Neural cell (in vitro differentiated cells): ENCODE measurements around the gene PROKR1.

DNA sequence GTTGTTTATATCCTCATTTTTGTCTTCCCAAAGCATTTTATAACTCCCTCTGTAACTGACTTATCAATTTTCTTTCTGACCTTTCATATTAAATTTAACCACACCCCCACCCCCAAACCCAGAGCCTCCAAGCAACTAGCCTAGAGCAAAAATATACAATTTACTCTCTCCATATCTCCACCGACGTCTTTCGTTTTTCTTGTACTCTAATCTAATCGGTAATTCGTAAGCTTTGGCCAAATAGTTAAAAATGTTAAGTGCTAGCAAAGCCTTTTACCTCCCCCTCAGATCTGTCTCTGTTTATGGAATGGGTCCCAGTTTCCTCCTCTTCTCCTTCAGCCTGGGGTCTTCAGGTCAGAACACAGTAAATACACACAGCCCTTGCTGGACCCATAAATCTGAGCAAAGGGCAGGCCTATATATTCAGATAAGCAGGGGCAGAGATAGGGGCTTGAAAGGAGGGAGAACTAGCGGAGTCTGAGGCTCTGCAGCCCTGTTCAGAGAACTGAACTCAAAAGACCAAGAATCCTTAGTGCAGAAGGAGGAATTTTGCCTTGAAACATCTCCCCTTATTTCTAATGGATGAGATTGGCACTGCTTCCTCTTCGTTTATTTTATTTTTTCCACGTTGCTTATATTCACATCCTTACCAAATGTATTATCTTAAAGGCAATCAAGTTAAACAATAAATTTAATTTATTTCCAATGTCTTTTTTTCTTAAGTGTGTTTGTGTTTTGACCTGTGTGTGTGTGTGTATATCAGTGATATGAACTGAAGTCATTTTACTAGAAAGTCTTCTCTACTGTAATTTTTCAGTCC, 267.5 kb downstream of the MEIS1 start:
- RAMPAGE, long total RNA, result no peak

DNA sequence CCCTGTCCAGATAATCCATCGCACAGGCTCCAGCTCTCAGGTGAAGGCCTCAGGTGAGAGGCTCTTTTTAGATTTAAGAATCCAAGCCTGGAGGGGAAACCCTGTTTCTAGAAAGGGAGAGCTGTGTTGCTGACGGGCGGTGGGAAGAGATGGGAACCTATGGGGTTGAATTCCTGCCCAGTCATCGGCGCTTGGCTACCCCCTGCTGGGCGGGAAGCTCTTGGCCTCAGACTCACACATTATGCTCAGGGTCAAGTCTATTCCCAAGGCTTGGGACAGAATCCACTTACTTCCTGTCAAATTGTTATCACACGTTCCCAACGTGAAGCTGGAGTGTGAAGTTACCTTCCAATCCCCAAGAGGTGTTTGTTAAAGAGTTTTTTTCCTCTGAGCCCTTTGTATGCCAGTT, 181.9 kb upstream of the ETAA1 start:
- RAMPAGE, long total RNA, result no peak

DNA sequence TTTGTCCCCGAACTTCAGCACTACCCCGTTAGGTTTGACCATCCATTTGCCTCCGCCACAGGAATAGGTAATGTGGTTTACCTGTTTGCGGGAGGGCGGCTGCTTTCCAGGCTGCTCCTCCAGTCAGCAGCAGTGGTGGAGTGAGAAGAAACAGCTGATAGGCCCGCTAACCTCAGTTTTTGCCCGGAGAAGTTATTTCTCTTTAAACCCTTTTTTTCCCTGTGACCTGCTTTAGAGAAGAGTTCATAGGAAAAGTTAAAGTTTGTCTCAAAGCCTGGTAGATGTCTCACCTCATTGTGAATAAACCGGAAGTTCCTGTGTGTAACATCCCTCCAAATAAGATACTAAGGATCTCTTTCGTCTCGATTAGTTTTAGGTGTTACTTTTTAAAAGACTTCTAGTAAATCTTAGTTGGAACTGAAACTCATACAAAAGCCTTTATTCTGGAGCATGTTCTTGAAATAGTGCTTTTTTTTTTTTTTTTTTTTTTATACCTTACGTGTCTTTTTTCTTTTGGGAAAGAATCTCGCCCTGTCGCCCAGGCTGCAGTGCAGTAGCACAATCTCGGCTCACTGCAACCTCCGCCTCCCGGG, 802 bp downstream of the ETAA1 start:
- RAMPAGE, long total RNA, result start-site peak on the minus strand centred at position 144 of the sequence, 6 bp wide, 23 and 18 reads in 2 replicates

GRCh38 chr2:67463715-67464356, 66.7 kb downstream of the ETAA1 start:
- RAMPAGE, long total RNA, result no peak

GRCh38 chr2:67877361-67877666, 185.5 kb downstream of the C1D start:
- RAMPAGE, long total RNA, result no peak

DNA sequence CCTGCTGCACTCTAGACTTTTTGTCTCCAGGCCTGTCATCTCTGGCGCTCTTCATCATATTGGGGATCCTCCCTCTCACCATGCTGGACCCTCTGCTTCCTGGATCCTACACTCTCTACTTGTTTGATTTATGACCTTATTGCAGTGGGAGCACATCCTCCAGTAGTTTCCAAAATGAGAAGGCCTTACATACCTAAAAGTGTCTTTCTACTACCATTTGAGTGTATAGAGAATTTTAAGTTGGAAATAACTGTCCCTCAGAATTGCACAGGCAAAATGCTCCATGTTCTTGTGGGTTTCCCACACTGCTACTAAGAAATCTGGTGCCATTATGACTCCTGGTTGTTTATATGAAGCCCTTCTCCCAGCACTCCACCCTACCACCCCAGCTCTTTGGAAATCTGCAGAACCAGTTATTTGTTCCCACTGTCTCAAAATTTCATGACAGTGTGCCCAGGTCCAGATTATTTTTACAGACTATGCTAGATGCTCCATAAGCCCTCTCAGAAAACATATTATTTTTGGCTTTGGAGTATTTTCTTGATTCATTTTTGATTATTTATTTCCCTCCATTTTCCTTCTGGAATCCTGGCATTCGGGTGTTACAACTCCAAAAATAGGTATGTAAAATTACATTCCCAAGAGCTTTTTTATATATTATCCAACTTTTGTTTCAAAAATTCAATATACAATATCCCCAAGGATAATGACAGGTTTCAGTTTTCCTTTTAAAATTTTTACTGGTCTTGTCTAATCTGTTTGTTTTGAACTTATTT, 25.5 kb downstream of the PNO1 start:
- RAMPAGE, long total RNA, result no peak

- RAMPAGE, long total RNA, result no peak
Observed at GRCh38 chr2:68280362-68280871, 28.1 kb upstream of the PPP3R1 start.

GRCh38 chr2:68318287-68318511, 1.6 kb downstream of the CNRIP1 start:
- RAMPAGE, long total RNA, result no peak

- RAMPAGE, long total RNA, result no peak
Observed at GRCh38 chr2:68366046-68366699, 1.1 kb downstream of the PLEK start.

- RAMPAGE, long total RNA, result no peak
Observed at GRCh38 chr2:68394700-68395153, 29.6 kb downstream of the PLEK start.

DNA sequence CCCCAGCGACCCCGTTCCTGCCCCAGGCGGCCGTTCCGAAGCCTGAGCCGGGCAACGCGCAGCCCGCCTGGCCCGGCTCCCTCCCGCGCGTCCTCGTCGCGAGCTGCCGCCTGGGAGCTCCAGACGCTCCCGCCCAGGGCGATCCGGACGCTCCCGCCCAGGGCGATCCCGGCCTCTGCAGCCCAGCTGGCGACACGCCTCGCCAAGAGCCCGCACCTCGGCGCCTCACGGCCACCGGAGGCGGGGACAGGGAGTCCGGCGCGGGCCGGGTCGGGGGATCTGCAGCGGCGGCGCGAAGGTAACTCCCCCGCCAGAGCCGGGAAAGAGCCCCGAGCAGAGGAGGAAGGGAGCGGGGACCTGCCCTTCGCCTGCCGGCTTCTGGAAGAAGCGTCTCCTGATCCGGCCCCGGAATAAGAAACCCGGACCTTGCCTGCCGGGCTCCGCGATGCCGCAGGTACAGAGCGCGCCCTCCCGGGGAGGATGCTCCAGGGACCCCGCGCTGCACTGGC, at the start of gene PROKR1:
TSS of gene PROKR1 (plus strand) at position 185 of the 509 bp plus-strand sequence.
- RAMPAGE, long total RNA, result no peak

DNA sequence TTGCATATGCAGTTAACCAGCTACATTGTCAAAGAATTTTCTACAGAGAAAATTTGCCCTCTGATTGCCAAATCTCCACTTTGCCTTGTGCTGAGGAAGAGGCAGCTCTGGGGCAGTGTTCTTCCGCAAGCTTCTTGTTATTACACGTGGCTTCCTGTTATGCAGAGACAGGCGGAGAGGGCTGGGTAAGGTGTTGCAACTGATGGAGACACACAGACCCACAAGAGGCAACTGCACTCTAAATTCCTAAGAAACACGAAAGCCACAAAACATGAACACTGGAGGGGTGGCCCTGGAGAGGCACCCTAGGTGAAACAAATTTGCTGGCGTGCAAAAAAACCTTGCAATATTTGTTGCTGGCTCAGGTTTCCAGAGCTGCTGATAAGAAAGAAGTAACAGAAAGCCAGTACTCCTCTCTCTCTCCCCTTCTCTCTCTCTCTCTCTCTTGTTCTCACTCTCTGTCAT, 31.7 kb downstream of the ARHGAP25 start:
- RAMPAGE, long total RNA, result no peak

- RAMPAGE, long total RNA, result no peak
Observed at GRCh38 chr2:68822218-68822912, 48.8 kb downstream of the BMP10 start.

GRCh38 chr2:68828481-68828866, 42.7 kb downstream of the BMP10 start:
- RAMPAGE, long total RNA, result no peak

DNA sequence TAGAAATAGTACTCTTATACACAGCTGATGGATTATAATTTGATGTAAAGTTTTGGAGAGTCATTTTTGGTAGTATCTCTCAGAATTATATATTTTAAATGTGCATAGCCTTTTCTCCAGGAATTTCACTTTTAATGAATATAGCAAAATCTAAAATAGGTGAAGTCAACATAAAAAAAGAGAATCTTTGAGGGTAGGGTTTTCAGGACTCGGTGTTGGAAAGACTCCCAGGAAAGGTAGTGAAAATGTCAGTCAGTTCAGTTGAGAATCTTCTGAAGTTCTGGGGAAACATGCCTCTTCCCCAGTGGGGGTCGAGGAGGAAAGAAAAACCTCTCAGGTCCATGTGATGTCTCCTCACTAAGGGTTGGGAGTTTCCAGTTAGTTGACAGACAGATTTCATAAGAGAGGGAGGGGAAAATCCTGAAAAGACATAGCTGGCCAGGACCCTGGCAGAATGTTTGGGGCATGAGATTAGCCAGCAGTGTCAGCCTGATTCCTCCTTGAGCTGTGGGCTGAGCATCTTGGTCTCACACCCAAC, 14.1 kb downstream of the BMP10 start:
- RAMPAGE, long total RNA, result no peak

DNA sequence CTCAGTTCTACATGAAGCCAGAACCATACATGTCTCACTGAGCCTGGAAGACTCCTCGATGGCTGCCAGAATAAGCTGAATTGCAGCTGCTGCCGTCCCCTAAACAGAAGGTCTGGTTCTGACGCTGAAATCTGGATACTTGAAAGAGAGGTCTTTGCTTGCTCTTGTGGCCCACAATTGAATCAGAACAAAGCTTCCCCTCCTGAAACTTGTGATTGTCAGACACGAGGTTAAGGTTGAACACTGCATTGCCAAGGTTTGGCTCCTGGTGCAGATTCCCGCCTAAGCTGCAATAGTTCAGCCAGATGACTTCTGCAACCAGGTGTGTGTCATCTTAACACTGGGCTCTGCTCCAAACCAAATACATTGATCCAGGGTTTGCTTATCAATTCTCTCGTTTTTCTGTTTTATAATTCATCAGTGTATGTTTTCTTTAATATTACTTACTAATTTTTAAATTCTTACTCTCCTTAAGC, 14.6 kb downstream of the GKN1 start:
- RAMPAGE, long total RNA, result no peak

DNA sequence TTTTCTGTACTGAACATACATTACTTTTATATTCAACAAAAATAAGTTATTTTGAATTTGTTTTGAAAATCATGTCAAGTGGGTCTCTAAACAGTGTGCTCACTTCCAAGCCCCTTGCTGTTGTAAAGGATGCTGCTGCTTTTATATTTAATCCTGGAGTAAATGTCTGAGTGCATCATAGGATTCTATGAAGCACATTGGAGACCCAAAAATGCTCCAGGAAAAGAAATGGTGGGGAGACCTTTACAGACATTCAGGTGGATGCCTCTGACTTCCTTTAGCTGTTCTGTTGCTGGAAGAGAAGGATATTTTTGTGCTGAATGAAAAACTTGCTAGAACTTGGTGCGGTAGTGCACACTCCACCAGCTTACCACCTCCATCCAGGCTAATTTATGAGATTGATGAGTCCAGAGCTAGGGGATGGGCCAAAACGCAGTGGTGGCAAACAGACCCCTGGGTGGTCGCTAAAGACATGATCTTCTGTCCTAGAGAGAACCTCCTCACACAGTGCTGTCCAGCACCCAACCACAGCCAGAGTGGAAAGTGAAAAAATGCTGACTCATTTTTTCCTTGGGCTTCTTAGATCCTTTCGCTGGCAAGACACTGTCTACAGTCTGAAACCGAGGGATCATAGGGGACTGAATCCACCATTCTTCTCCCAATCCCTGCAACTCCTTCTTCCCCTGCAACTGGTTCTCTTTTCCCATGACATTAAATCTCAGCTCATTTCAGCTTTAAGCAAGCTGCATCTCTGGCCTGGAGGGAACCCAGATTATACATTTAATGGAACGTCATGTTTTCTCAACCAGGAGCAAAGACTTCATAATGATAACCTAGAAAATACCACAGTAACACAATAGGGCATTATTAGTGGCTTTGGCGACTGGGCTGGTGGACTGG, 4.0 kb downstream of the ANTXR1 start:
- RAMPAGE, long total RNA, result no peak

DNA sequence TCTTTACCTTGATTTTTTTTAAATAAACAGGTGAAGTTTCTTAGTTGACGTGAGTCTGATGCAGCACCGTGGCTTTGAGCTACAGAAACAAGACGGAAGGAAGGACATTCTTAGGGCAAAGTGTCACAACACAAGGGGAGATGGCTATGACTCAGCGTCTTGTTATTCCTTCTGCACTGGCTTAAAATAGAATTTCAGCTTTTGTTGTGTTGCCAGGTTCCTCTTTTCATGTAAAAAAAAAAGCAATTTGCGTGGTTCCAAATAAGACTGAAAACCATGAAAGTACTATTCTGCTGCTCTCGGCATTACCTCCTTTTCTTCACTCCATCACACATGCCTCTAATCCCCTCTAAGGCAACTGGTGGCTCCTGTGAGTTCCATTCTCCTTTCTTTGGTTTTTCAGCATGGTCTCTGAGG, 150.1 kb downstream of the ANTXR1 start:
- RAMPAGE, long total RNA, result no peak

DNA sequence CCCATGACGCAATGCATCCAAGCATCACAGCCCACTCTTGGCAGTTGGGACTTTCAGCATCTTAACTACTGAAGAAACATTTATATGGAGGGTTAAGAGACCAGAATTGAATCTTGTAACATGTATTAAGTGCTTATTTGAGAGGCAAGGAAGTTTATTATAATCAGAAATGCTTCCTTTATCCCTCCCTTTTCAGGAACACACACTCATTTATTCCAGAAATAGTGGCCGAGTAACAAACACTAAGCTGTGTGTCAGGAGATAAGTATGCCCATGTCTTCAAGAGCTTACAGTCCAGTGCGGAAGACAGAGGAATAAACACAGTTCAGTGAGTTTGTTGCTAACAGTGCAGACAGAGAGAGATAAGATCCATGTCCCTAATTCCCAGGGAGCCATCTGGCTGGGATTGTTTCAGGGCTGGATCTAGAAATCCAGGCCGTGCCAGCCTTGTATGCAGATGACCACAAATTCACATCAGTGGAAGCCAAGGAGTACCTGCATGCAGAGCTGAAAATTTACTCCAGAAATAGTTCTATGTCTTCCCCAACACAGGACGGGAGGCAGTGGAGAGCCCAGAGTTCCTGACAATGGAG, 151.4 kb downstream of the ANTXR1 start:
- RAMPAGE, long total RNA, result no peak

GRCh38 chr2:69253333-69253532, 133.8 kb downstream of the GFPT1 start:
- RAMPAGE, long total RNA, result no peak